ENCODE measurements around a stretch of chr19.

- RAMPAGE, total RNA, result no peak
Measured at GRCh38 chr19:2097077-2097202, 225 bp downstream of the IZUMO4 start.

GRCh38 chr19:2129291-2129826, 22.0 kb downstream of the AP3D1 start:
- RAMPAGE, total RNA, result no peak

DNA sequence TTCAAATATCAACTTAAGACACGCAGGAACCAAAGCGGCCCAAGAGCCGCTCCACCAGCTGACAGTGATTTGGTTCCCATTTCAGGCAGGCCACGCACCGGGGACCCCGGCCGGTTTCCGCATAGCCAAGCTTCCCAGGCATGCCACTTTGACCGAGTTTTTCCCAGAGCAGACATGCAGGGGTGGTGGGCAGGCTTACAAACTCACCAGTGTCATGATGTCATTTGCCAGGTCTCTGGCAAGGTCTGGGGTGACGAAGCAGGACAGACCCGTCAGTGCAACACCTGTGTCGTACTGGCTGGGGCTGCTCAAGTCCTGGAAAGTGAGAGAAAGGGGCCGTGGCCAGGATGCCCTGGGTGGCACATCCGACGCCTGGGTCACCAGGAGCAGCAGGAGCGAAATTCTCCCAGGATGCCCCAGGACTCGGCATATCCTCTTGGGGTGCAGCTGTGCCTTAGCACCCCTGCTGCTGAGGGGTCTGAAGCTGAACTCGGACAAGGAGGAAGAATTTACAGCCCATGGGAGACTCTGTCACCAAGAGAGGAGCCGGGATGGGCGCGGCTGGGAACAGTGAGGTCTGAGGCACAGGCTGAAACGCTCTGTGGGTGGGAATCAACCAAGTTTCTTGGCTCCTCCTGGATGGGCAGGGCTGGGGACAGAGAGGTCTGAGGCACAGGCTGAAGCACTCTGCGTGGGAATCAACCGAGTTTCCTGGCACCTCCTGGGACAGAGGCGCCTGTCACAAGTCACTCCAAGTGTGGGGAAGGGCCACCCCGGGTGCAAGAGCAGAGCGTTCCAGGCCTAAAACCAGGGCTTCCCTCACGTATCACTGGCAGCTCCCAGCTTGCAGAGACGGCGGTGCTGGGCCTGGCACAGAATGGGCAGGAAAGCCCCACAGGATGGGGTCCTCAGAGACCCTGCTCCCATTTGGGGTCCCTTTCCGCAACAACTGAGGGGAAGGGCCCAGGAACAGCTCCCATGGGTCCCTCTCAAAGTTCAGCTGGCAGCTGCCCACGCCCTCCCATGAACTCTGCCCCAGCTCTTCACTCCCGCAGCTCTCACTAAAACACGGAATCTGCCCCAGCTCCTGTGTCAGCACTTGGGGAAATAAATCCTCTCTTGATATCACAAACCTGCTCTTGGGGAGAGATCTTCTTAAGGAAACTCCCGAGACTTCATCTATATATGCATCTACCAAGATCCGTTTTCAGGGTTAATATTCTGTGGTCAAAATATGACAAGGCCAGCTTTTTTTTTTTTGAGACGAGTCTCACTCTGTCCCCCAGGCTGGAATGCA, 18.7 kb downstream of the AP3D1 start:
- RAMPAGE, total RNA, result no peak

GRCh38 chr19:2170138-2170733, 6.5 kb downstream of the DOT1L start:
- RAMPAGE, total RNA, result no peak

DNA sequence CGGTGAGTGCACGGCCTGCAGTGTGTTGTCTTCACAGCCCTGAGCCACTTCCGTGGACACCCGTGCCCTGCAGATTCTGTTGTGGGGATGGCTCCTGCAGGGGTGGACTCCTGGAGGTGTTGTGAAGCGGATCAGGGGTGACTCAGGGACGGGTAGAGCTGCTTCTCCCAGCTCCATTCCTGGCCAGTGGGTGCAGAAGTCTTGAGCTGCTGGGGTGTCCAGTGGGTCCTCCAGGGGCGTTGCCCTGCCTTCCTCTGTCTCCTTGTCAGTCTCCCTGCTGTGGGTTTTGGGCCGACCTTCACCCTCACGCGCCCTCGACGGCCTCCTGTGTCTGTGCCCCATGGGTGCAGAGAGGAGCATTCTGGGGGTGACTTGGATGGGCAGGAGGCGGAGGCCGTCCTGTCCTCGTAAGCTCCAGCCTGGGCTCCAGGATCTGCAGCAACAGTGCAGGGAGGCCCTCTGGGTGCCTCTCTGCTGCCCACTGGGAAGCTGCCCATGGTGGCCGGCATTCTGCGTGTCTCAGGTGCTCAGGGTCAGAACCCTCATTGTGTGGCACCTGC, 17.1 kb downstream of the DOT1L start:
- RAMPAGE, total RNA, result no peak

DNA sequence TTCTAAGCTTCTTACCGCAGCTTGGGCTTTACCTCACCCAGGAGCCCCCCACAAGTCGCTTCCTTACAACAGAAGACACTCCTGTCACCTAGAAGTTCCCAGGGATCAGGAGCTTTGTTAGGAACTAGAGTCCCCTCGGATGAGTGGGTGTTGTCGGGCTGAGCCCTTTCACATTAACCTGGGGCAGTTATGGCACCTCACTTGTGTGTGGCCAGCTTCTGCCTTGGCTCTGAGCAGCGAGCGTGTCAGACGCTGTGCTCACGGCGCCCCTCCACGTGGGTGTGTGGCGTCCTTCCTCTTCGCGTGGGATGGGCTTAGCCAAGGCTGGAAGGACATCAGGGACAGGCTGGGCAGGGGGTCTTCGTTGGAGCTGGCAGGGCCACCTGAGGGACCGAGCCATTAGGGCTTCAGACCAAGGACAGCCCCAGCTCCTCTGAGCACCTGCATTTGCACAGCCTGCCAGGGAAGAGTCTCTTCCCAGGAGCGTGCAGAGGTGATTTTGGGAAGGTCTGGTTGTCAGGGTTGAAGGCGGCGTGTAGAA, 23.4 kb downstream of the DOT1L start:
- RAMPAGE, total RNA, result no peak

- RAMPAGE, total RNA, result no peak
Measured at GRCh38 chr19:2201568-2202145, 34.5 kb downstream of the PLEKHJ1 start.

- RAMPAGE, total RNA, result no peak
Measured at GRCh38 chr19:2229417-2230715, 6.3 kb downstream of the PLEKHJ1 start.

GRCh38 chr19:2282584-2283318, 776 bp upstream of the PEAK3 start:
- RAMPAGE, total RNA, result no peak

DNA sequence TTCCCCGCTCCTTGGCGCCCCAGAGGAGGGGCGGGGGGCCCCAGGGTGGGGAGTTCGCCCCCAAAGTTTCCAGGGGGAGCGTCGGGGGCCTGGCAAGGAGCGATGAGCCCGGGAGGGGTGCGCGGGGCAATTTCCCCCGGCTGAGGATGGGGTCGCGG, 252 bp downstream of the LINGO3 start:
- RAMPAGE, total RNA, result no peak

DNA sequence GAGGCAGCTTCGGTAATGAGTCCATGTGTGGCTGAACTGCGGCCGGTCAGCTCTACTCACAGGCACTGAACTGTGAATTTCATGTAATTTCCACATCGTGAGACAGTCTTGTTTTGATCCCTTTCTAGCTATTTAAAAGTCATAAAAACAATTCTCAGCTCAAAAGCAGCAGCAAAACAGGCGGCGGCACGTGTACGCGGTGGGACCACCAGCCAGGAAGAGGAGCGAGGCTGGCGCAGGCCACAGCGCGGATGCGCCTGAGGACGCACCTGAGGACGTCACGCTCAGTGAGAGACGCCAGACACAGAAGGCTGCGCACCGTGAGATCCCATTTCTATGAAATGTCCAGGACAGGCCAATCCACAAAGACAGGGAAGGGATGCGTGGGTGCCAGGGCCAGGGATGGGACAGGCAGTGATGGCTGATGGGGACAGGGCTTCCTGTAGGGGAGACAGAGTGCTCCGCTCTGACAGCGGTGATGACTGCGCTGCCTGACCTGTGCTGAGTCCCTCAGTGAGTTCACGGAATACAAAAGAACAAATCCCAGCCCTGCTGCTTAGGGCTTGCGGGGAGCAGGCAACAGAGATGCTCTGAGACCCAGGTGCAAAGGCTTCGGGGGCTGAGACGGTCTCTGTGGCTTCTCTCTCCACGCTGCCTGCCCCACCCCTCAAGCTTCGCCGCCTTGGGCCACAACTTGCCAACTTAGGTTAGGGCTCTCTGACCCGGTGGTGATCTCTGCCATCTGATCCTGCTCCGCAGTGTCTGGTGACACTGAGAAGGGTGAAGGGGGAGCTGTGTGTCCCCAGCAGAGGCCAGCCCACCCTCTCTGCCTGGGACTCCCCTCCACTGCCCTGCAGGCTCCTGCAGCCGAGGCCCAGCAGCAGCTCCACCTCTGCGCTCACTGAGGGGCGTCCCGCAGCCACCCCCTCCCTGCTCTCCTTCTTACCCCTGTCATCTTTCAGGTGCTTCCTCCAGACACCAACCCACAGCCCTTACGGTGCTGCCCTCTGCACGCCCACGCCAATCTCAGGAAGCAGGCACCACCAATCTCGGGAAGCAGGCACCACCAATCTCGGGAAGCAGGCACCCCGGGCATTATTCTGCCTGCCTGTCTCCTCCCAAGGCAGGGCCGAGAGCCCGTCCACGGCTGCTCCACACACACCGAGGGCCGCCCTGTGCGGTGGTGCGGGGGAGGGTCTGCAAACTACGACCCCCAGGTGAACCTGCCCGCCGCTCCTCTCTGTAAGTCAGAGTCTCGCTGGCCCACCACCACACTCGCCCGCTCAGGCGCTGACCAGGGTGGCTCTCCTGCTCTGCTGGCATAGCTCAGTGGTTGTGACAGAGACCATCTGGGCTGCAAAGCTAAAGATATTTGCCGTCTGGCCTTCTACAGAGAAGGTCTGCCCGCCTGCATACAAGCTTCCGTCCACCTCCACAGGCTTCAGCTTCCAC, 3.4 kb downstream of the LSM7 start:
- RAMPAGE, total RNA, result no peak

DNA sequence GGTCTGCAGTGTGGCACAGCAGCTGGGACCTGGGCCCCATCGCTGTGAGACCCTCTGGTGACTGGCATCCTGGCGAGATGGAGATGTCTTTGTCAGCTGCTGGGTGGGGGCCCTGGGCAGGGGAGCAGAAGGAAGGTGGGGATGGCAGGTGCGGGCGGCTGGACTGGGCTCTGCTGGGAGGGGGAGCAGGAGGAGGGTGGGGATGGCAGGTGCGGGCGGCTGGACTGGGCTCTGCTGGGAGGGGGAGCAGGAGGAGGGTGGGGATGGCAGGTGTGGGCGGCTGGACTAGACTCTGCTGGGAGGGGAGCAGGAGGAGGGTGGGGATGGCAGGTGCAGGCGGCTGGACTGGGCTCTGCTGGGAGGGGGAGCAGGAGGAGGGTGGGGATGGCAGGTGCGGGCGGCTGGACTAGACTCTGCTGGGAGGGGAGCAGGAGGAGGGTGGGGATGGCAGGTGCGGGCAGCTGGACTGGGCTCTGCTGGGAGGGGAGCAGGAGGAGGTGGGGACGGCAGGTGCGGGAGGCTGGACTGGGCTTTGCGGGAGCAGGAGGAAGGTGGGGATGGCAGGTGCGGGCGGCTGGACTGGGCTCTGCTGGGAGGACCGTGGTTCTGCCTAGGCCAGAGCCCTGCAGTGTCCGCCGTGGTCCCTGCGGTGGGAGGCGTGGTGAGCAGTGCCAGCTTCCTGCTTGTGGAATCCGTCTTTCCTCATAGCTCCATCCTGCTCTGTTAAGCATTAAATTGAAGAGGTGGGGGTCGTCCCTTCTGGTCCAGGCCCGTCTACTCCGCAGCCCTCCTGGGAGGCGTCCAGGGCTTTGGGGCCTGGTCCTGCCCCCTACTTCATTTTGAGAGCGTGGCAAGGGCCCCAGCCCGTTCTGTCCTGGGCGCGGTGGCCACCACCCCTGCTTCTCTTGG, 4.6 kb downstream of the SPPL2B start:
- RAMPAGE, total RNA, result no peak

GRCh38 chr19:2437874-2438282, 10.5 kb upstream of the TIMM13 start:
- RAMPAGE, total RNA, result no peak

GRCh38 chr19:2455977-2456506, 717 bp downstream of the LMNB2 start:
- RAMPAGE, total RNA, result no peak

DNA sequence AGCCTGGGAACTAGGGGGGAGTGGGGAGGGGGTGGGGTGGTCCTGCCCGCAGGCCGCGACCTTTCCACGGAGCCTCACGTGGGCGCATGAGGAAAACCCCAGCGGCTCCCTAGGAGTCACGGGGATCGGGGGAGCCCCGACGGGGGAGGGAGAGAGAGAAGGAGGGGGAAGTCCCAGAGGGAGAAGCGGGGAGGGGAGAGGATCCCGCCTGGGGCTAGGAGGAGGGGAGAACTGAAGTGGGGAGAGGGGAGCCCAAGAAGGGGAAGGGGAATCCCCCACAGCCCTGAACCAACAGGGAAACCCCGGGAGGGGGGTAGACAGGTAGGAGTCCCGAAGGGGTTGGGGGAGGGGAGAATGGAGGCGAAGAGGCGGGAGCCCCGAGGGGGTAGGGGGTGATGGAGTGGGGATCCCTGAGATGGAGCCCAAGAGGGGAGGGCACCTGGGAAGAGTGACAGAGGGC, 3.2 kb downstream of the GADD45B start:
- RAMPAGE, total RNA, result no peak

GRCh38 chr19:2487843-2488179, 11.9 kb downstream of the GADD45B start:
- RAMPAGE, total RNA, result no peak

- RAMPAGE, total RNA, result no peak
Measured at GRCh38 chr19:2540475-2541333, 64.8 kb downstream of the GADD45B start.

DNA sequence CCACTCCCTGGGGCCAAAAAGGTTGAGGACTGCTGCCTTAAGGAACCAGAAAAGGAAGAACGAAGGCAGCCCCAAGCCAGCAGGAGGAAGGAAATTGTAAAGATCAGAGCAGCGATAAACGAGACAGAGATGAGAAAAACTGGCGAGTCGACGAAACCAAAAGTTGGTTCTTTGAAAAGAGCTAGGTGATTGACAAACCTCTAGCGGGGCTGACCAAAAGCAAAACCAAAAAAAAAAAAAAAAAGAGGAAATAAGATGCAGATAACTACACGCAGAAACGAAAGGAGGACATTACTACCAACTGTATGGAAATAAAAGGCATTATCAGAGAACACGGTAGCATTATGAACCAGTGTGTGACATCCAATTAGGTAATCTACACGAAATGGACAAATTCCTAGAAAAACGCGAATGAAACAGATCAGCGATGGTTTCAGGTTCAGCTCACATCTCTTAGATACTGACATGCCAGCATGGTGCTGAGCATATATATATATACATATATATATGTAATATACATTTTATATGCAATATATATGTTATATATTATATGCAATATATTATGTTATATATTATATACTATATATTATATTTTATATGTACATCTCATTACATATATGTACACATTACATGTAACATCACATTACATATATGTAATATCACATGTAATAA, 77.1 kb downstream of the GADD45B start:
- RAMPAGE, total RNA, result no peak

- RAMPAGE, total RNA, result no peak
Measured at GRCh38 chr19:2627255-2628092, 75.0 kb downstream of the GNG7 start.

DNA sequence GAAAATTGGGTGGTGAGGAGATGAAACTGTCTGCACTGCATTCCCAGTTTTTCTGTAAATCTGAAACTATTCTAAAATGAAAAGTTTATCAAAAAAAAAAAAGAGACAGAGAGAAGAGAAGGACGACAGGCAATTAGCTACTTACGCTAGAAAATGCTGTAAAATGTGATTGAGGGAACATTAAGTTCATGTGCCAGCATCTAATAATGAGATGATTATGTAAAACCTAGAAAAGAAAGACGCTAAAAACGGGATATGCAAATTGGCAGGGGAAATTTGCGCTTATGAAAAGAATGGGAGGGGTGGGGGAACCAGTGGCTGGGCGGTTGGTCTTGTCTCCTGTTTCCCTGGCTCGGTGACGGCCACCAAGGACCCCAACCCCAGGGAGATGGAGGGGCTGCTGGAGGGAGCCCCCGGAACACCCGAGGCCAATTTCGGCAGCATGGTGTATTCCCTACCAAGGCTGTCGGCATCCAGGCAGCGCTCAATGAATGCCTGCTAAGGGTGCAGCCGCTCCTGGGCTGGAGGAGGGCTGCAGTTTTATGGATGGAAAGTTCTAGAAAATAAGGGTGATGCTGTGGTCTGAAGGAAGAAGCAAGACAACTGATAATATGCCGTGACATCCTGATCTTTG, 34.2 kb downstream of the GNG7 start:
- RAMPAGE, total RNA, result no peak

Data from foreskin keratinocyte (primary cell).